GM12891 (cell line): Measurements from ENCODE around the gene PTS.

DNA sequence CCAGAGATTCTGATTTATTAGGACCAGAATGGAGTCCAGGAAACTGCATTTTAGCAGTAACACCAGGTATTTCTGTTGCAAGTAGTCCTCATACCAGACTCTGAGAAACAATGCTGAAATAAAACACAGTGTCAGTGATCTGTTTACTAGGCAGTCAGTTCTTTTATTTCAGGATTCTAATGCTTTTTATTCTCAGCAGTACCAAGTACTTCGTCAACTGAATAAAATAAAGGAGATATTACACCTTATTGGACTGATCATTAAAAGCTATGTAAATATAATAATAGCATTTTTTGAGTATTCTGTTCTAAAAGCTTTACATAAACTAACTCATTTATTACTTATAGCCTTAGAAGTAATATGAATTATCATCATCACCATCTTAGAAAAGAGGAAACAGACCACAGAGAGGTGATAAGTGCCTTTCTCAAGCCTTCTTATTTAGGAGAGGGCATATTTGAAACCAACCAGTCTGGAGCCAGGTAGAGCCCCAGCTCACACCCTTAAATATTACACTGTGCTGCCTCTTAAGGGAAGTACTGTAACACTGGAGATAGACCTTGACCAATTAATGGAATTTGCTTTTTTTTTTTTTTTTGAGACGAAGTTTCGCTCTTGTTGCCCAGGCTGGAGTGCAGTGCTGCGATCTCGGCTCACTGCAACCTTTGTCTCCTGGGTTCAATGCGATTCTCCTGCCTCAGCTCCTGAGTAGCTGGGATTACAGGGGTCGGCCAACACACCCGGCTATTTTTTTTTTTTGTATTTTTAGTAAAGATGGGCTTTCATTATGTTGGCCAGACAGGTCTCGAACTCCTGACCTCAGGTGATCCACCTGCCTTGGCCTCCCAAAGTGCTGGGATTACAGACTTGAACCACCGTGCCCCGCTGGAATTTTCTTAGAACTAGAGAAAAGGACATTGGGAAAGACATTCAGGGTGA lies 2.3 kb downstream of the BCO2 start:
- RRBS: no CpG with 5 or more reads among the region's 11 CpGs

- RRBS: no CpG with 5 or more reads among the region's 13 CpGs
Observed at GRCh38 chr11:112225684-112226221, 475 bp upstream of the PTS start.

DNA sequence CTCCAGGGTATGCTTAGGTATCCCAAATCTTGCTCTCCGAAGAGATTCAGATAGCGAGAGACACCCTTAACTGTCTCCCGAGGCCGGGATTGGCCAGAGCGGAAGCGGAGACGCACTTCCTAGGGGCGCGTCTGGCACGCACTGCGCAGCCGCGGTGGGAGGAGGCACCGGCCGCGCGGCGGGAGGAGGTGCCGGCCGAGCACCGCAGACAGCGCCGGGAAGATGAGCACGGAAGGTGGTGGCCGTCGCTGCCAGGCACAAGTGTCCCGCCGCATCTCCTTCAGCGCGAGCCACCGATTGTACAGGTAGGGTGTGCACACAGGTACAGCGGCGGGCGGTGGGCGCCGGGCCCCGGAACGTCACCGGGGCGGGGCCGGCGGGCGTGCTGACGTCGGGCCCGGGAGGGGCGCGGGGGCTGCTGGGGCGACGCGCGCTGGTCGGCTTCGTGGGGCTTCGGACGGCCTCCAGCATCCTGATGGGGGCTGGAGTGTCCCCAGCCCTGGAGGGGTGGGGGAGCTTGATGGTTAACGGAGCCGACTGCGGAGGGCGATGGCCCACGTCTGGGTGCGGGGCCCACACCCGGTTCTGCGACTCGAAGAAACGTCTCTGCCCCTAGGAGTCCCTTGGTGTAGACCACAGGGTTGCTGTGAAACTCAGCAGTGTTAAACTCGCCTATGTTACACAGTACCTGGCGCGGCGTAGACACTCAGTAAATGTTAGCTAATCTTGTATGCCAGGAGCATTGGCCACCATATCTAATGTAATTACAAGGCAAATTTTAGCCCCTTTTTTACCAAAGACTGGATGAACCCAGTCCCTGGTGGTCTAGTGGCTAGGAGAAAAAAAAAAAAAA lies at the start of gene PTS:
Gene PTS, plus strand, starts transcription at position 207 of the 853 bp plus-strand sequence.
- RRBS: 1% methylated on average over 9 of the region's 70 CpGs

DNA sequence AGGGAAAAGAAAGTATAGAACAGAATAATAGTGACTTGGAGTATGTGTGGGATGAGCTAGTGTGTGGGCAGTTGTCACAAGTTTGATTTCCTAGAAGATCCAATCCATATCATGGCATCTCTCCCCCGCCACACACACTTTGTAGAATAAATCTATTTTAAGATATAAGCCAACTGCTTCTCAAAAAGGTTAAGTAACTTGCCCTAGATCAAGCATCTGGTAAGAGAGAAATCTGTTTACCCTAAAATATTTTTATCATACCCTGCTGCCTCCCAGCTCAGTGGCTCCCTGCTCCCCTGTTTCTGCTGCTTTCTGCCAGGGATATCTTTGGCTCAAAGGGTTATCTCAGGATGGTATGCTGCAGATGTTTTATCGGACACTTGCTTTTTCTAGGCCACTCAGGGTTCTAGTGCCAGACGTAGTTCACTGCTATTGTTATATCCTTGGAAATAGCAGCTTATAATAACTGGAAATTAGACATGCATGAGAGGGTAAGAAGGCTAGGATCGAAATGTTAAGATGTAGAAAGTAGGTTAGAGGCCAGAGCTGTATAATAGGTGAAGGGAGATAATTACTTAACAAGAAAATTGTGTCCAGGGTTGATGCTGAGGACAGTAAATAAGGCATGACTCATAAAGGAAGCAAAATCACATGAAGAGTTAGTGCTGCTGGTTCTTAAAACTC lies 129.9 kb downstream of the NCAM1 start:
- RRBS: no CpG with 5 or more reads among the region's 4 CpGs

DNA sequence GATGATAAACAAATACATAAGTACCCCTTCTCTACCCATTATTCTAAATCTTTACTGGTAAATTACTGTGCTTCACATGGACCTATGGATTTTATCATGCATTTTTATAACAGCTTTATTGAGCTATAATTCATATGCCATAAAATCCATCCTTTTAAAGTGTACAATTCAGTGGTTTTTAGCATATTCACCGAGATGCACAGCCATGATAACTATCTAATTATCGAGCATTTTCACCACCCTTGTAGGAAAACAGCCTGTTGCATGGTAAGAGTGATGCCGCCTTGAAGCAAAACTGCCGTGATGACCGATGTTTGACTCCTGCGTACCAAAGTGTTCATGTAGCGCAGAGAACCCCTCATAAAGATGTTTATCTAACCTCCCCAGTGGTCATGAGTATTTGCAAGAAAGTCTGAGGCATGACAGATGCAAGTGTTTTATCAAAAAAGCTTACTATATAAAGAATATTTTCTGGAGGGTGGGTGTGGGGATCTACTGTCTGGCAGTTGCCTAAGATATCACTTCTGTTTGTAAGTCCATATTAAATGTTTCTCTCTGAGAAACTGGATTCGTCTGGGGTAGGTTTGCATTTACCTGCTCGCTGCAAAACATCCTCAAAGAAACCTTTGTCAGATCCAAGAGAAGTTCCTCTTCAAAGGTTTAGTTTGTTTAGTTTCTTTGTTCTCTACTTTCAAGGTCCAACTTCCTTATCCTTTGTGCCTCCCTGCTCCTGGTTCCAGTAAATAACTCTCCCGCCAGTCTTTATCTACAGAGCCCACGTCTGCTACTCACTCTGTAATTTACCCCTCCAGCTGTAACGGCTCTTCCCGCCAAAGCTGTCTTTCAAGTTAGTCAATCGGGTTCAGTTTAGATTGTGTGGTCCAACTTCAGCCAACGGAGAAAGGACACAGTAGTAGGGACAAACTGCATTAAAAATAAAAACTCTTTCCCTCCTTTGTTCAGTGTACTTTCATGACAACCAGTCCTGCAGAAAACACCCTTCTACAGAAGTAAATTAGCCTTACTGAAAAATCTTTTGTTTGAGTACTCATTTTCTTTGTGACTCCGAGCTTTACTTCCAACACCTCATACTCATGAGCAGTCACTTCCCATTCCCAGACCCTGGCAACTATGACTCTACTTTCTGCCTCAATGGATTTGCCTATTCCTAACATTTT lies 41.2 kb downstream of the TMPRSS5 start:
- RRBS: no CpG with 5 or more reads among the region's 16 CpGs

GRCh38 chr11:114036057-114037011 lies 23.2 kb upstream of the ZBTB16 start:
- RRBS: 4% methylated on average over 15 of the region's 39 CpGs

DNA sequence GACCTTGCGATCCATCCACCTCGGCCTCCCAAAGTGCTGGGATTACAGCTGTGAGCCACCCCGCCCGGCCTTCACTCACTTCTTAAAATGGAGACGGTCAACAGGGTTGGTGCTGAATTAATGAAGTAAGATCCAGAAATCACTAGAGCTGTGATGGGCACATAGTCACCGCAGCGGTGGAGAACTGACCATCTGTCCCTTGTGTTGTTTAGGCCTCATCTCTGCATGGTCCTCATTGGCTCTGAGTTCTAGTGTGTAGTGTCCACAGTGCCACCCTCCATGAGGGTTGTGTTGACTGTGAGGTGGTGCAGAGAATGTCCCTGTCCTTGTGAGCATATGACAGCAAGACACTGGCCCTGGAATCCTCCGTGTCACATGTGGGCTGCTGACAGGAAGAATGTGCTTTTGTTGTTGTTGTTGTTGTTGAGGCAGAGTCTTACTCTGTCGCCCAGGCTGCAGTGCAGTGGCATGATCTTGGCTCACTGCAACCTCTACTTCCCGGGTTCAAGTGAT lies 7.5 kb downstream of the ZBTB16 start:
- RRBS: no CpG with 5 or more reads among the region's 10 CpGs

GRCh38 chr11:114086714-114087217 lies 27.3 kb downstream of the ZBTB16 start:
- RRBS: no CpG with 5 or more reads among the region's 4 CpGs

DNA sequence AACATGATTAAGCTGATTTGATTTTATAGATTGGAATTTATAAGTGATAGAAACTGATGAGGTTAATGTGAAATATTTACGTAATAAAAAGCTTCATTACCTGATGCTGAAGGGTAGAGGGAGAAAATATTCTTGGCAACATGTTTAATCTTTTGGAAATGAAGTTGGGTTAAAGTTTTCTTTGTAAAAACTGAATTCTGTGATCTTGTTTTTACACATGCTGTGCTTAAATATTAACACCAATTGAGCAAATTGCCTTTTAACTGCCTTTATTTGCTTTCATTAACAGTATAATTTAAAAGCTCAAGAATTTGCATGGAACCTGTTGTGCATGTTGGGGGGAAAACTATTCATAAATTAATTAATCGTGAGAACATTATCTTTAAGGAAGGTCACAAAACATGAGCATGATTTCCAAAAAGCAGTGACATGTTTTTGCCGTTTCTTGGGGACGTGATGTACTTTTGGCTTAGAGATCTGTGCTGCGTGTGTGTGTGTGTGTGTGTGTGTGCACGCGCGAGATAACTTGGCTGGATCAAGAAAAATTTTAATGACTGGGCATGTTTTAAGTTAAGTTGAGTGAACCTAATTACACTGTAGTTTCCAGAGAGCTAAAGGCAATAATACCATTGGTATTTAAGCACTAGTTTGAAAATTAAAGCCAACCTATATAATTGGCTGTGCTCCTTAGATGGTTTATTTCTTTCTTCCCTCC lies 51.3 kb downstream of the ZBTB16 start:
- RRBS: no CpG with 5 or more reads among the region's 8 CpGs

GRCh38 chr11:114173772-114174484 lies 114.4 kb downstream of the ZBTB16 start:
- RRBS: no CpG with 5 or more reads among the region's 9 CpGs

DNA sequence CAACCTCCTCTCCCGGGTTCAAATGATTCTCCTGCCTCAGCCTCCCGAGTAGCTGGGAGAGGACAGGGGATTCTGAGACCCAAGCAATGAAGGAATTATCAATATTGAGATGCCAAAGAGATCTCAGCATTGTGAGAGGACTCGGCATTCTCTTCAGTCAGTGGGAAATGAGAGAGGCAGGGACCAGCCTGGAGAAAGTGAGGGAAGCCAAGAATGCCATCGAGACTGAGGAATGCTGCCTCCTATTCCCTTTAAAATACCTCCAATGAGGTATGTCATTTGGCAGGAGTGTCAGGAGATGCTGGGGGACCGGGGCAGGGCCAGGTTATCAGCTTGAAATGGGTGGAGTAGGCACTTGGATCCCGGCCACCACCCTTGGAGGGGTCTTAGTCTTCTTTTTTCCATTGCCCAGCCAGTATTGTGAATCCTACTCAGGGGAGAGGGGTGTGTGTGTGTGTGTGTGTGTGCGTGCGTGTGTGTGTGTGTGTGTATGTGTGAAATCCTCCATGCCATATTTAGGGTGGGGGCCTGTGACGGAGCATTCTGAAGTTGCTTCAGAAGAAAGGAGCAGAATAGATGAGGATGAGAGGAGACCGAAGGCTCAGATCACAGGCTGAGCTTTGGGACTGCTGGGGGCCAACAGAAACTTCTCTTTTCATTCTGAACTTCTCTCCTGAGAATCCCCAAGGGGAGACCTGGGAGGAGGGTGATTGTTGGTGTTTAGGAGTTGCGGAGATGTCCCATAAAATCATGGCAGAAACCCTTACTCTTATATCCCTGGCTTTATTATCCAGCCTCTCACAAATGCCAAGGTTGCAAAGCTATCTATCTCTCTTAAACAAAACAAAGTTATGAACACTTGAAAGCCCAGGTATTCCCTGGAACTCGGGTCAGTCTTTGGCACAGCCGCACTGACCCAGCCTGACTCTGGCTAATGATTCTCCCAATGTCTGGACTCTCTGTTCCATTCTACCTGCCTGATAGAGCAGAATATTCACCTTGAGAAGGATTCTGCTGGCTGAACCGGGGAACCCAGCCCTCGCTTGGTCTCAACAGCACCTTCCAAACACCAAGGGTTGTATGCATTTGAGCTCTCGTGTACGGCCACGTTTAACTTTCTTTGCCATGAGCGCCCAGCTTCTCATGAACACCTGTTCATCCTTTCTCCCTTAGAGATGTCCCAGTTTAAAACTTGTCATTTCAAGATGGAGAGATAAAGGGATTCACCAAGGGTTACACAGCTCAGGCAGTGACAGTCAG lies 116.5 kb downstream of the ZBTB16 start:
- RRBS: no CpG with 5 or more reads among the region's 19 CpGs

- RRBS: no CpG with 5 or more reads among the region's 11 CpGs
Observed at GRCh38 chr11:114193716-114194733, 102.2 kb upstream of the NNMT start.

- RRBS: no CpG with 5 or more reads among the region's 2 CpGs
Observed at GRCh38 chr11:114225777-114226447, 70.3 kb upstream of the NNMT start.

DNA sequence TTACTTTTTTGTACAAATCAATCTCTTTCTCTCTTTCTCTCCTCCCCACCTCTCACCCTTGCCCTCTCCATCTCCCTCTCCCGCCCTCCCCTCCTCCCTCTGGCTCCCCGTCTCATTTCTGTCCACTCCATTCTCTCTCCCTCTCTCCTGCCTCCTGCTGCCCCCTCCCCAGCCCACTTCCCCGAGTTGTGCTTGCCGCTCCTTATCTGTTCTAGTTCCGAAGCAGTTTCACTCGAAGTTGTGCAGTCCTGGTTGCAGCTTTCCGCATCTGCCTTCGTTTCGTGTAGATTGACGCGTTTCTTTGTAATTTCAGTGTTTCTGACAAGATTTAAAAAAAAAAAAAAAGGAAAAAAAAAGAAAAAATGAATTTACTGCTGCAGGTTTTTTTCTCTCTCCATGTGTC lies 40.8 kb upstream of the NNMT start:
- RRBS: no CpG with 5 or more reads among the region's 11 CpGs

- RRBS: no CpG with 5 or more reads among the region's 7 CpGs
Observed at GRCh38 chr11:114285464-114286370, 10.5 kb upstream of the NNMT start.

DNA sequence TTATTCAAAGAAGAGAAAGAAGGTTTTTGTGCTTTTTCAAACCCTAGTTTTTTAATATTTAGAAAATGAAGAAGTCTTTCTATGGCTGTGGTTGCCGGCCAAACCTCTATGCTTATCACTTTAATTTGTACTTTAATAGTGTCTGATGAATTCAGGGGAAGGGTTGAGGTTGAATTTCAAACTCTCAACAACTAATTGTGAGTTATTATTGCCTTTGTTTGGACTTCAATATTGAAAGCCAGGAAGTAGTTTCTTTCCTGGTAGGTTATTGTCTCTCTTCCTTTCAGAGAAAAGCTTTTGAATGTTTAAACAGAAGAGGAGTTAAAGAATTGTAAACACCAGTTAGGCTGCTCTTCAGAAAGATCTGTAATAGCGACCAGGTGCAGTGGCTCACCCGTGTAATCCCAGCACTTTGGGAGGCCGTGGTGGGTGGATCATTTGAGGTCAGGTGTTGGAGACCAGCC lies 22.1 kb downstream of the NNMT start:
- RRBS: no CpG with 5 or more reads among the region's 4 CpGs

- RRBS: no CpG with 5 or more reads among the region's 5 CpGs
Observed at GRCh38 chr11:114319956-114320390, 23.8 kb downstream of the NNMT start.

GRCh38 chr11:115185383-115186048 lies 318.7 kb downstream of the CADM1 start:
- RRBS: no CpG with 5 or more reads among the region's 10 CpGs

DNA sequence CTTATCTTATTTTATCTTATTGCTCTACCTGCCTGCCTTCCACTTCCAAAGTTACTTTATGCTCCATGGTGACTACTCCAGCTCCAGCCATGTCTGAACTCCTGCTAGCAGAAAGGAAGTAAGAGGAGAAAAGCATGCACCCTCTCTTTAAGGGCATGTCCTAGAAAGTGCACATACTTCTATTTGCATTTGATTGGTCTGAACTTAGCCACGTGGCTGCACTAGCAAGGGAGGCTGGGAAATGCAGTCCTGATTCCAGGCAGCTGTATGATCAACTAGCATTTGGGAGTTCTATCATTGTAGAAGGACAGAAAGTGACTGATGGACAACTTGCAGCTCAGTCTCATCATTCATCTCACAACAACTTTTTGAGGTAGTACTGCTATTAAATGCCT lies 515.7 kb downstream of the BUD13 start:
- RRBS: no CpG with 5 or more reads among the region's 1 CpG

DNA sequence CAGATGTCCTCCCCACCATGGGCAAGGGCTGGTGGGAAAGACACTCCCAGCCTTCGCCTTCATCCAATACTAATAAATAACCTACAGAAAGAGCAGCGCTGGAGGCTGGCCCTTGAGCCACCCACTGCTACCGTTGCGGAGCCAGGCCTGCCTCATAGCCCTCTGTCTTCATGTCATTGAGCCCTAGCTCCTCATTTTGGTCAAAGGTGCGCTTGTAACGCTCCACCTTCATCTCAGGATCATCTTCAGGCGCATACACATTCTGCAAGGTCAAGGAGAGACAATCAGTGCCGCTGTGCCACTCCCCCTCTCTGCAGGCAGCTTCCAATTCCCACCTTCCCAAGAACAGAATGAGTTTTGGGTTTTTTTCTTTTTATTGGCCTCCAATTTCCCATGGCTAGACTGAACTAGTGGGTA lies 6.0 kb upstream of the BUD13 start:
- RRBS: no CpG with 5 or more reads among the region's 8 CpGs